Subcutaneous preadipocyte (primary cell): ENCODE data around the genes KLF3 and RFC1.

- CAGE, long polyA plus RNA = no peak
Measured at GRCh38 chr4:38310345-38310609, 350.1 kb downstream of the PTTG2 start.

DNA sequence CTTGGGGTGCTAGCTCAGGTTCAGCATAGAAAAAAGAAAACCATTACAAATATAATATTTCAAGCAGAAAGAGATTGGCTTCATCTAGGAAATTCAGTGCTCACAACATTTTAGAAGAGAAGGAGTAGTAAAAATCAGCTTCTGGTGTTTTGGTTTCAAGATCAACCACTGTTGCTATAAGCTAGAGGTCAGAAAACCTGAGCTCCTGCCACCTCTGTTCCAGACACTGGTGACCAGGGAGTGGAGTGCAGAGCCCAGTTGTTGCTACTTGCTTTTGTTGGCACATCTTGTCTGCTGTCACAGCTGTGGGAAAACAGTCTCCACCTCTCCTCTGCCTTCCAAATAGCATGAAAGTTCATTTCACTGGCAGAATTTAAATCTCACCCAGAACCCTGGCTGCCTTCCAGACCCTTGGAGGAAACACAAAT is 297.6 kb upstream of the KLF3 start:
- CAGE, long polyA plus RNA = no peak

- CAGE, long polyA plus RNA = no peak
Measured at GRCh38 chr4:38609567-38610159, 54.3 kb upstream of the KLF3 start.

DNA sequence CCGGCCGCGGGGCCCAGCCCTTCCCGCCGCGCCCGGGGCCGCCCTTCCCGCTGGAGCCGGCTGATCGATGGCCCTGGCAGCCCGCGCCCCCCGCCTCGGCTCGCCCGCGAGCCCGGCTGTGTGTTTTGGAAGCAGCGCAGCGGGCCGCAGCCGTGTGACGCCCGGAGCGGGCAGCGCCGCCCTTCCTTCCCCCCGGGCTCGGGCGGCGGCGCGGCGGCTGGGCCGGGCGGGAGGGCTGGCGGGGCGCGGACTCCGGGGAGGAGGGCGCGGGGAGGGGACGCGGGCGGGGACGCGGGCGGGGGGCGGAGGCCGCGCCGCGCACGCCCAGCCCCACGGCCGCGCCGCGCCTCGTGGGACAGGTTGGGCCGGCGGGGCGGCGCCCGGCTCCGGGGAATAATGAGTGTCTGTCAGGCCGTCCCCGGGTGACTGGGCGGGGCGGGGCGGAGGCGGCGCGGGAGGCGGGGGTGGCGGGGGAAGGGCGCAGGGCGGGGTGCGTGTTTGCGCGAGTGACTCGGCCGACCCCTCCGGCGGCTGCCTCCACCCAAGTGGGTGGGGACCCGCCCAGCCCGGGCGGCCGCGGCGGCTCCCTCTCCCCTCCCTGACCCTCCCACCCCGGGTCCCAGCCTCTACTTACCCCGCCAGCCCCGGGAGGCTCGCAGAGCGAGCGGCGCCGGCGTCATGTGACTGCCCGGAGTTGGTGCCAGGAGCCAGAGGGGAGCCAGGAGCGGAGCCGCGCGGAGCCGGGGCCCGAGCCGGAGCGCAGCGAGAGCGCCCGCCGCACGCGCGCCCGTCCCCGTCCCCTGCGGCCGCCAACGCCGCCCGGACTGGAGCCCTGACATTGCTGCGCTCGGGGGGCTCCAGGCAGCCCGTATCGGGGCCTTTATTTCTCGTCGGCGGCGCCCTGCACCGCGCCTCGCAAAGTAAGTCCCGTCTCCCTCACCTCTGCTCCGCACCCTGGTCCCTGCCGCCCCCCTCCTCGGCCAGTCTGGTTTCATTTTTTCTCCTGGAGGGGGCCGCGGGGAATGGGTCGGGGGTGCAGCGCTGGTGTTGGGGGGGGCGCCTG is at the start of gene KLF3:
KLF3 (plus strand) TSS at position 658 of the 1,063 bp plus-strand sequence.
- CAGE, long polyA plus RNA = no peak

DNA sequence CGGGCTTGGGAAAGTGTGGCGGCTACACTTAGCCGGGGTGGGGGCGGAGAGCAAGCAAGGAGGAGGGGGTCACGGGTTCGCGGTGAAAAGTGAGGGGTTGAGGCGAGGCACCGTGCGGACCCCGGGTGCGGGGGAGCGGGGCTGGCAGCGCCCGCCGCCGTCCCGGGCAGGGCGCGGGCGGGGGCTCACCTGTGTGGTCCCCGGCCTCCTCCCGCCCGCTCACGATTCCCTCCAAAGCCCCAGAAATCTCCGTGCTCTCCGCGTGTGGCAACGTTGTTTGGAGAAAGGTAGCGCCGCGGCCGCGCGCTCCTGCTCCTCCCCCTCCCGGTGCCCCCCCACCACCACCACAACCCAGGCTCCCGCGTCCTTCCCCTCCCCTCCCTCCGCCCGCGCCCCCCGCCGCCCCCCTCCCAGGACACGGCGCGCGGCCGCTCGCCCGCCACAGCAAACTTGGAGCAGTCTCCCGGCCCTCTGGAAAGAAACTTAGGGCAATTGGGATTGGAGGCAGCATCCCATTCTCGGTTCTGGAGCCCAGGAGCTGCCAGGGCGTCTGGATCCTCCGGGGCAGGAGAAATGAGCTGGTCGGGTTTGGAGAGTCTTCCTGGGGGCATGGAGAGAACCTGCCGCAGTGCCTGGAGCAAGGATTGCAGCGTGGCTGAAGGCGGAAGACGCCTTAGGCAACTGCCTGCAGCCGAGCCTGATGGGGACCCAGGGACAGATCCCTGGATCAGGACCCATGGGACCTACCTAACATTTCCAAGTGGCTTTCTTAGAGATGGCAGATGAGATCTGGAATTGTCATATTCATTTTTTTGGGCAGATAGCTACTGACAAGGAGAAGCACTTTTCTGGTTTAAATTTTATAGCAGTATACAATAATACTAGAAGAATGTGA is 853 bp downstream of the KLF3 start:
- CAGE, long polyA plus RNA = no peak

- CAGE, long polyA plus RNA = no peak
Measured at GRCh38 chr4:38669060-38669695, 5.2 kb downstream of the KLF3 start.

- CAGE, long polyA plus RNA = no peak
Measured at GRCh38 chr4:38672824-38673553, 9.0 kb downstream of the KLF3 start.

GRCh38 chr4:38684207-38684686 is 20.2 kb downstream of the KLF3 start:
- CAGE, long polyA plus RNA = no peak

DNA sequence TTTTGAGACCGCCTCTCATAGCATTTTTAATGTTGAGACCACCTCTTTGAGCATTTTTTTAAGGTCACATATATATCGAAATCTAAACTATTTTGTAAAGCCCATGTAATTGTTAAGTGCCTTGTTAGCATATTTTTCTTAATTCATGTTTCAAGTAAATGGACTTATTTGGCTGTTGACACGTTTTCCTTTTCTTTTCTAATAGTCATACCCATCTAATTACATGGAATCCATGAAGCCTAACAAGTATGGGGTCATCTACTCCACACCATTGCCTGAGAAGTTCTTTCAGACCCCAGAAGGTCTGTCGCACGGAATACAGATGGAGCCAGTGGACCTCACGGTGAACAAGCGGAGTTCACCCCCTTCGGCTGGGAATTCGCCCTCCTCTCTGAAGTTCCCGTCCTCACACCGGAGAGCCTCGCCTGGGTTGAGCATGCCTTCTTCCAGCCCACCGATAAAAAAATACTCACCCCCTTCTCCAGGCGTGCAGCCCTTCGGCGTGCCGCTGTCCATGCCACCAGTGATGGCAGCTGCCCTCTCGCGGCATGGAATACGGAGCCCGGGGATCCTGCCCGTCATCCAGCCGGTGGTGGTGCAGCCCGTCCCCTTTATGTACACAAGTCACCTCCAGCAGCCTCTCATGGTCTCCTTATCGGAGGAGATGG is 24.5 kb downstream of the KLF3 start:
- CAGE, long polyA plus RNA = no peak

- CAGE, long polyA plus RNA = no peak
Measured at GRCh38 chr4:38752311-38753018, 30.3 kb downstream of the TLR10 start.

DNA sequence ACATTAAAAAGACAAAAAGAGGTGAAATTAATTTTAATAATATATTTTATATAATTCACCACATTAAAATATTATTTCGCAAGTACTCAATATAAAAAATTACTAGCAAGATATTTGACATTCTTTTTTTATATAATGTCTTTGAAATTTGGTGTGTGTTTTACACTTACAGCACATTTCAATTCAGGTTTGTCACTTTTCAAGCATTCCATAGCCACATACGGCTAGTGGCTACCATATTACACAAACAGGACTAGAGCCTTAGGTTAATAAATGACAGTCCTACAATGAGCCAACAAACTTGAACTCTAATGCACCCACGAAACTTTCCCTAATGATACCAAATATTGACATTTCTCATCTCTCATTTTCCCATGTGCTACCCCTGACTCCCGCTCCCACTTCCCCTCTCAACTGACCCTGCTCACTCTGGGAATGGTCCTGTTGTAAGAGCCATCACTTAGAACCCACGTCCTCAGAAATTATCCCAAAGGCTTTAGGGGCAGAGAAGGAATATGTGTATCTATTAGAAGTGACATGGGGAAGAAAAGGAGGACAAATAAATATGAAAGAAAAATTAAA is 4.9 kb upstream of the TLR10 start:
- CAGE, long polyA plus RNA = no peak

GRCh38 chr4:38805333-38806250 is 1.0 kb upstream of the TLR1 start:
- CAGE, long polyA plus RNA = no peak

DNA sequence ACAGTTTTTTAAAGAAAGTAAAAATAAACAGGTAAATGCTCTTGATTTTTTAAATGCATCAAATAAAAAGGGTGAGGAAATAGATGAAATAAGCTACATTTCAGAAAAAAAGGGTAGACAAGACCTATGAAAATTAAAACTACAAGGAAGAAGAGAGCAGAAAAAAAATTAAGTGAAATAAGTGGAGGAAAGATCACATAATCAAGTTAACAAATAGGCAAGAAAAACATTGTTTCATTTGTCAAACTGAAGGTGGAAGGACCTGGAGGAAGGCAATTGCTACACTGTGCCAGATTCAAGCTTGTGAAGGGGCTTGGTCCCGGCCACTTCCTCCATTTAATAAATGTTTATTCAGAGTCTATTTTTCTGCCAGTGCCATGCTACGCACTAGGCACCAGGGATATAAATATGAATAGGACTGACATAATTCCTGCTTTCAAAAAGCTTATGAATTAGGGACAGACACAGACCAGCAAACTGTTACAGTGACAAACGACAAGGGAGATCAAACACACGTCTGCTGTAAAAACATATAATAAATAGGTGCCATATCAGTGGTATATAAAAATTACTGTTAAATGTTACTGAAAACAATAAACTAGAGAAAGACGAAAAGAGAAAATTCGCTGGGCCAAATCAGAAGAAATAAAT is 646 bp downstream of the TLR6 start:
- CAGE, long polyA plus RNA = no peak

- CAGE, long polyA plus RNA = no peak
Measured at GRCh38 chr4:38869206-38869521, 1.6 kb downstream of the FAM114A1 start.

DNA sequence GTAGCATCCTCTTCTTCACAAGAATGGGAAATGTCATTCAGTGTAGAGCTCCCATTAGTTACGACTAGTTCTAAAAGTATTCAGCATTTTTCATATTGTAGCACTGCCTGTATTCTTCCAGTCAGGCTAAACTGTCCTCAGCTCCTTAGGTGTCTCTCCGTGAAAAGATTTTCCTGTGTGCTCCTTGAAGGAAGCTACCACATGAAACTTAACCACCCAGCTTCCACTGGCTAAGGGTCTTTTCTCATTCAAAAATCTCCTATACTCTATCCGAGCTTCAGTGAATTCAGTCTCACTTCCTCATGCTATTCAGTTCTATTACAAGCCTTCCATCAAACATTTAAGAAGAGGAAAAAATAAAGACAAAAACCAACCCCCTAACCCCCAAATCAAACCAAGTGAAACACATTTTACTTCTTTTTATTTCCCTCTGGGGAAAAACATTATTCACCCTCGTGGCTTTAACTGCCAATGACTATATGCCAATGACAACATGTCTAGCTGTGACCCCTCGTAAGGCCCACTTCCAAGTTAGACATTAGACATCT is 16.2 kb upstream of the WDR19 start:
- CAGE, long polyA plus RNA = no peak

DNA sequence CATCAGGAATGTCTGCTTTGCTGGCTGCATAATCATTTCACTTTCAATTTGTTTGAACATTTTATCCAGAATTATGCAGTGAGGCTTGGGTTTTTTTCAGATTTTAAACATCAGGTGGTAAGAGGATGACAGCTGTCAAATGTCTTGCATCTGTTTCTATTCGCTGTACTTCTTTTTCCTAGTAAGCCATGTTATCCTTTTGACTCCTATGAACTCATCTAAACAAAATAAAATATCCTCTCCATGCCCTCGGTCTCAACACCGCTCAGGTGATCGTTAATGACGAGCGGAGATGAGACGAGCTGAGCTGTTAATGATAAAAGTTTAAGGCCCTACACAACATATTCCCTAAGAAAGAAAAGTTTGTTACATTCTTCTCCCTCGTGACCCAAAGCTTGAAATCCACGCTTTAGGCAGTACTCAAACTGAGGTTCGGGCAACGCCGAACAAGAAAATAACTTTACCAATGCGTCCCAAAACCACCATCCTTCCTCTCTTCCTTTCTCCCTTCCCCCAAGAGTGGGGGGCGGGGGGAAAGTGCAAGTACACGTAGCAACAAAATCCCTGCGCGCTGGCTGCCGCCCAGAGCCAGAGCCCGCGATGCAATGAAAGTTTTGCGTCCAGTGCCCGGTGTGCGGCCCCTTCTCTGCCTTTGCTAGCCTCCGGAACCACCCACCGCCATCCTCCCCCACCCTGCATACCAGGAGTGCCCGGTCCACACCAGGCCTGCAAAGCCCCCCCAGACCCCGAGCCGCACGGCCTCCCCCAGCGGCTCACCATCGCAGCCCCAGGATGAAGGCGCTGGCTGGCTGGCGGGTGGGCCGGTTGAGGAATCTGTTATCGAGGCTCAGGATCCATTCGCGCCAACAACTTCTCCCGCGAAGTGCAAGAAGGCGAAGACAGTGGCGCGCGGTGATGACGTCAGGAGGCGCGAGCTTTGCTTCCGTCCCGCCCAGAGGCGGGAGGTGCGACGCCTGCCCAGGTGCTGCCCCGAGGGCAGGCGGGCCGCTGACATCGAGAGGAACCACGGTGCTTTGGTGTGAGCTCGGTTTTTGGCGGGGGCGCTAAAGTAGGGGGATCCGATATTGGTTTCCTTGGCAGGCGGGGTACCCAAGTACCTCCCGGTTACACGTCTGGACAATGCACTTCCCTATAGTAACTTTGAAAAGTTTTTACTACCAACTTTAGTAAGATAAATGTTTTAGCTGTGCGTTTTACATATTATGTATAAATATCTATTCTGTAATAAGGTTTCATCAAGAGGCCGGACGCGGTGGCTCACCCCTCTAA is at the start of gene RFC1:
RFC1 (minus strand) TSS at position 901 of the 1,290 bp plus-strand sequence.
- CAGE, long polyA plus RNA = no peak

GRCh38 chr4:39367072-39367651 is 1.0 kb upstream of the RFC1 start:
- CAGE, long polyA plus RNA = no peak

DNA sequence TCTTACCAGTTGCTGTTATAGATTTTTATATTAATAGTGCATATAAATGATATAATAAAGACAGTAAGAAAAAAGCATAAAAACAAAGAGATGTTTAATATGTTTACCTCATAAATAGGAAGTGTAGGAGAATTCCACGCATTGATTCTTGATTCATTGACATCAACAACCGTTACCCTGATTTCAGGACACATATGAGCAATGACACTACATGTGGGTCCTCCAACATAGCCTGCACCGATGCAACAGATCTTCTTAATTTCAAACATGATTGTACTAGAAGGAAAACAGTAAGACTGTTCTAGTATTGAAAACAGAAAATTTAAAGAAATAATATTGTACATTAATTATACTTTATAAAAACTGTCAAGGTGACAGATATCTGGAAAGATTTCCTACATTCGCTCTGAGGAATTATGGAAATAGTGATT is 6.0 kb downstream of the UGDH start:
- CAGE, long polyA plus RNA = no peak

DNA sequence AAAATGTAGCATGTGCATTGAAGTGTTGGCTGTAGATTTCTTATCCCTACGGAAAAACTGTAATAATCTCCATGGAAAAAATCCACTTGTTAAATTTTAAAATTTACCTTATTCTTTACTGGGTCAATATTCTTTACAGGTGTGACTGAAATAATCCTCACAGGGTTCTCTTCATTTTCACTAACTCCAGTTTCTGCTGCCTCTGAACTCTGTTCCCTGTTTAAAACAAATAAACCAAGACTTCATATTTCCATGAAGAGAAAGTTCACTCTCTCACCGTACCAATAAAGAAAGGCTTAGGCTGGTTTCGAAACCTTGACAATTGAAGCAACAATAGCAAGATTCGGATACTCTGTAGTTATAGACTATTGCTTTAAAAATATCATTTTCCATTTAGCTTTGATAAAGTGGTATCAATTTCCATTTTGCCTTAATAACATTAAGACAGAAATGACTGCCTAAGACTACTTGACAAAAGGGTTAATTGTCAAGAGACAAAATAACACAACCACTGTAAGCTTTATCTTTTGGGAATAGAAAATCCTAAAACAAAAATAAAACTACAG is 135.8 kb downstream of the PDS5A start:
- CAGE, long polyA plus RNA = no peak

- CAGE, long polyA plus RNA = no peak
Measured at GRCh38 chr4:39976411-39976786, 1.3 kb downstream of the PDS5A start.